Anterior vena cava (tissue), 1 donor: ENCODE measurements around the gene CDPF1.

- PRO-cap: no peak
Observed at GRCh38 chr22:45629329-45629830, 42.3 kb upstream of the ATXN10 start.

GRCh38 chr22:45672999-45674277 is 1.8 kb downstream of the ATXN10 start:
- PRO-cap: no peak

DNA sequence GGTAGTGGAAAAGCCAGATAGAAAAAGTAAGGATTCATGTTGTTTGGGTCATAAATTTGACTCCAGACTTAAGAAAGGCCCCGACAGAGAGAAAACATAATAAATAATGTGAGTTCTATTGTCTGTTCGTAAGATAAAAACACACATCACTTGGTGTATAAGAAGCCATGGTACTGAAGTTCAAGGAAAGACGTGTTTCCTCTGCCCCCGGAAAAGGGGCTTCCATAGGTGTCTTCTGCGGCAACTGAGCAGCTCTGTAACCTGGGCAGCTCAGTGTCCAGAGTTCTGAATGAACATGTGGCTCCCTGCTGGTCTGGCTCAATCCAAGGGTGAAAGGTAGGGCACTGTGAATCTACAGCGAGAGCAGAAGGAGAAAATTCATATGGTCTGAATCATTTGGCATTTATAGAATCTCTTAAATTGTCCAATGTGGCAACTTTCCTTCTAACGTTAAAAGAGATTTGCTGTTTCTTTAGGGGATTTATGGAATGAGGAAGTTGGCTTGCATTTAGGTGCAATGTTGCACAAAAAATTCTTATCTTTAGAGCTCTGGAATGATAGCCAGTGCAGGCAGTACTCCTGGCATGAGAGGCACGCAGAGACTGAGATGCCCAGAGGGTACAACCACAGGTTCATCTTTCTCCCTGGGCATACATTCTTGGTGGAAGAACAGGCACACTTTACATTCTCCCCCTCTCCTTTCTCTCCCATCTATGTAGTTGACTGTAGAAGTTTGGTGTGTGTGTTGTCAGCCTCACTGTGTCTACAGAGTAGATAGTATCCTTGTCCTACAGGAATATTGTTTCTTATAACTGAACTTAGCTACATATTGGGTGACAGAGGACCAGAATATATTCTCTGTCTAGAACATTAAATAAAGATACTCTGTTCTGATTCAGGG is 17.0 kb downstream of the ATXN10 start:
- PRO-cap: no peak

DNA sequence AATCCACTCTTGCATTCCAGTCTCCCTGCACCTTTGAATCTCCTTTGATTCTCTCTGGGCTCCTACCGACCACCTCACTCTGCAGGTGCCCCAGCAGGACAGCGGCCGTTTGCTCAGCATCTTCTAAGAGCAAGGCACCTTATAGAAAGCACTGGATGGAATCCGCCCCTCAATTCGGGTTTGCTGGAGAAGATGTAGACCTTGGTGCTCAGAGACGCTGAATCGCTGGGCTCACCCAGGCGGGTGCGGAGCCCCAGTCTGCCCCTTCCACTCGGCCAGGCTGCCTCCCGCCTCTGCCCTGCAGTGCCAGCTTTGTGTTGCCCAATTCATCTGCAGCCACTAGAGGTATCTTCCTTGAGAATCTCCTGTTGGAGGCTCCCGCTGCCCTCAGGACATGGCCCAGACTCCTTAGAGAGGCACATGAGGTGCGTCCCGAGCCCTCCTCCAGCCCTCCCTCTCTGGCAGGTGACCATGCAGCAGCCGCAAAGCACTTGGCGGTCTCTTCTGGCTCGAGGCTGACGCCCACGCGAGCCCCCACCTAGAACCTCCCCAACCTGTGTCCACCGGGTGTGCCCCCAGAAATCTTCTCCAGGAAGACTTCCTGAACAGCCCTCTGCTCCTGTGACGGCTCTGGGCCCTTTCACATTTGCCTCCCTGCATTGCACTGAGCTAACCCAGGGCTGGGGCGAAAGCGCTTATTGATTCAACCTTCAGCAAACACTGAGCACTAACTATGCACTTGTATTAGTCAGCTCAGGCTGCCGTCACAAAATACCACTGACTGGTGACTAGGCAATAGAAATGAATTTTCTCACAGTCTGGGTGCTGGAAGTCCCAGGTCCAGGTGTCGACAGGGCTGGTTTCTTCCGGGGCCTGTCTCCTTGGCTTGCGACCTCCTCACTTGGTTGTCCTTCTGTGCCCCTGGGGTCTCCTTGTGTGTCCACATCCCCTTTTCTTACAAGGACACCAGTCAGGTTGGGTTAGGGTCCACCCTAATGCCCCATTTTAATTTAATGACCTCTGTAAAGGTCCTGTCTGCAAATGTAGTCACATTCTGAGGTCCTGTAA is 117.5 kb downstream of the WNT7B start:
- PRO-cap: no peak

GRCh38 chr22:45955093-45955489 is 21.9 kb downstream of the WNT7B start:
- PRO-cap: no peak

- PRO-cap: no peak
Observed at GRCh38 chr22:45974366-45974901, 2.5 kb downstream of the WNT7B start.

GRCh38 chr22:46027063-46028065 is 50.4 kb upstream of the WNT7B start:
- PRO-cap: bidirectional peak, plus-strand start at chr22:46027453, minus-strand start at chr22:46027476

DNA sequence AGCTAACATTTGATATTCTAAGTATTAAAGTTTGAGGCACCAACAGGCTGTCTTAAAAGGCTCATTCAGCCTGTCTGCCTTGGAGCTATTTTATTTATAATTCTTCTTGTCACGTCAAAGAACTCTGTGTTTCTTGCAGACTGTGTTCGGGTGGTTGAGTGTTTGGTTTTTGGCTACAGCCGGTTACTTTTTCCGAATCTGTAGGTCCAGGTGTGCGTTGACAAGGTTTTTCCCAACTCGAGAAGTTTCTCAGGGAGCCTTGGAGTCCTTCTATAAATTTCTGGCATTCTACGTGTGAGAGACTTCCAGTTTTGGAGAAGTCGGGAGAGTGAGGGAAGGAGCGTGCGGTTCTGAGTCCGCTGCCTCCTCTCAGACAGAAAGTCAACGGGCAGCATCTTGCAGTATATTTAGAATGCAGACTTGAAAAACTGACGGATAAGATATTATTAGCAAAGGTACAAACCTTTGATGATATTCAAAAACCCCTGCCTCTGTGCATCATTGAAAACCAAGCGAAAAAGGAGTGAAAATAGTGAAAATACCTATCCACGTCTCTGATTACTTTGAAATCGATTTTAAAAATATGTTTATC is 85.3 kb upstream of the PPARA start:
- PRO-cap: unidirectional peak, plus-strand start at position 323 of the sequence; unidirectional peak, minus-strand start at position 375 of the sequence

GRCh38 chr22:46078099-46078511 is 72.2 kb upstream of the PPARA start:
- PRO-cap: no peak

GRCh38 chr22:46250043-46251133 is at the start of gene CDPF1:
Gene CDPF1 (minus strand): TSS chr22:46250293.
- PRO-cap: bidirectional peak, plus-strand start at chr22:46250396, minus-strand start at chr22:46250239

- PRO-cap: no peak
Observed at GRCh38 chr22:46356980-46357443, 21.5 kb downstream of the TRMU start.

GRCh38 chr22:46536844-46537304 is 546 bp downstream of the CELSR1 start:
- PRO-cap: no peak

DNA sequence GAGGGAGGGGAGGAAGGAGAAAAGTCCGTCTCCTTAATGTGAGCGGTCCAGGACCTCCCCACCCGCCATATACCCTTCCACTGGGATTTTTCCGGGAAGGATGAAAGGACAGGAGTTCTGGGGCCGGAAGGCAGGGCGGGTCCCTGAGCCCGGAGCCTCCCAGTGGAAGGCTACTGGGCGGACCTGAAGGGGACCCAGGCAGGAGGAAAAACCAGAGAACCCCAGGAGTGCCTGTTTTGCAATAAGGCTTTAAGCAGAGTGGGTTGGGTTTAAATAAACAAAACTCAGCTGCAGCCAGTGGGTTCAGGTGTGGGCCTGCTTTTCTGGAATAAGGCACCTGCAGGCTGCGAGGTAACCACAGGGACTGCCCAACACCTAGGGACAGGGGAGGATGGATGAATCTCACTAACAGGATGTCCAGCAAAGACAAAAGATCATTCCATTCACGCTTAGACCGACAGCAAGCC is 1.8 kb upstream of the CELSR1 start:
- PRO-cap: no peak

GRCh38 chr22:46578069-46578436 is 40.6 kb upstream of the CELSR1 start:
- PRO-cap: no peak

- PRO-cap: unidirectional peak, minus-strand start at chr22:46579015; unidirectional peak, minus-strand start at chr22:46579058
Observed at GRCh38 chr22:46578524-46579719, 41.3 kb upstream of the GRAMD4 start.

GRCh38 chr22:46584602-46585110 is 35.5 kb upstream of the GRAMD4 start:
- PRO-cap: unidirectional peak, plus-strand start at chr22:46584878

- PRO-cap: no peak
Observed at GRCh38 chr22:46625830-46626513, 5.8 kb downstream of the GRAMD4 start.

- PRO-cap: no peak
Observed at GRCh38 chr22:46673492-46673971, 53.3 kb downstream of the GRAMD4 start.

GRCh38 chr22:46674222-46675028 is 54.2 kb downstream of the GRAMD4 start:
- PRO-cap: bidirectional peak, plus-strand start at chr22:46674655, minus-strand start at chr22:46674386

DNA sequence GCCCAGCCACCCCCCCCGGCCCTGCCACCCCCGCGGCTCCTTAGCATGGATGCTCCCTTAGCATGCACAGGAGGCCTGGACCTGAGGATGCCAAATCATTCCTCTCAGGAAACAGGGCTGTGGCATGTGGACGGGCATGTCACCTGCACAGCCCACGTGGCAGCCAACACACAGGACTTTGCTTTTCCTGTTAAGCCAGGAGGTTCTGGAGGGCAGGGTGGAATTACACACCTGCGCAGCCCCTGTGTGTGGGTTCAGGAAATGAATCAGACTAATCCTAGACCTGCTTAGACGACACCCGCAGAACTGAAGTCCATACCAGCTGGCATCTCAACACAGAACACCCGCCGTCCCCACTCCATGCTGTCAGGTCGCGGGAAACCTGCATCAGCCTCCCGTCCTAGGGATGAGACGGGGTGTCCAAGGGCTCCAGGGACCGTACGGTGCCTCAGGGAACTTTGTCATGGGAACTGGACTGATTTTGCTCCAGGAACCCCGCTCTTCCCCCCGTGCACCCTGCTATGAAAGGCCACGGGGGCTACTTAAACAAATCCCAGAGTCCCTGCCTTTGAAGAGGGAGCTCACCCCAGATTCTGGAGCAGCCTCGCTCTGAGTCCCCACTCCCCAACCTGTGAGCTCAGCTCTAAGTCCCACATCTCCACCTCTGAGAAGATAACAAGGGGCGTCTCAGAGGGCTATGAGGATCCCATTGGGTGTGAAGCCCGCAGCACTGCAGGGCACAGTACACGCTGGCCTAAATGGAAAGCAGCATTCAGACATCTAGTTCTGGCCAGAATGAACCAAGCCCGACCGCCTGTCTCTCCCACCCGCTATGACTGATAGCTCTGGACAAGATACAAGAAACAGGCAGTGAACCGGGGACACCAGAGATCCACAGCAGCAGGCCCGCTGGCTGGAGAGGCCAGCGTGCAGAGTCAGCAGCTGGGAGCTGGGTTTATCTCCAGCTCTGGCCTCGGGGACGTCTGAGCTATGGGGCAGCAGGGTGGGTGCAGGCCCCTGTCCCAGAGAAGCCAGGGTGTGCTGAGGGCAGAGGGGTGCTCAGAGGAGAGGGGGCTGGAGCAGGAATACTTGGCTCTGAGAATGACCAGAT is 9.9 kb downstream of the CERK start:
- PRO-cap: no peak